A172 (cell line): ENCODE data around the genes CREB3L4 and HAX1.

DNA sequence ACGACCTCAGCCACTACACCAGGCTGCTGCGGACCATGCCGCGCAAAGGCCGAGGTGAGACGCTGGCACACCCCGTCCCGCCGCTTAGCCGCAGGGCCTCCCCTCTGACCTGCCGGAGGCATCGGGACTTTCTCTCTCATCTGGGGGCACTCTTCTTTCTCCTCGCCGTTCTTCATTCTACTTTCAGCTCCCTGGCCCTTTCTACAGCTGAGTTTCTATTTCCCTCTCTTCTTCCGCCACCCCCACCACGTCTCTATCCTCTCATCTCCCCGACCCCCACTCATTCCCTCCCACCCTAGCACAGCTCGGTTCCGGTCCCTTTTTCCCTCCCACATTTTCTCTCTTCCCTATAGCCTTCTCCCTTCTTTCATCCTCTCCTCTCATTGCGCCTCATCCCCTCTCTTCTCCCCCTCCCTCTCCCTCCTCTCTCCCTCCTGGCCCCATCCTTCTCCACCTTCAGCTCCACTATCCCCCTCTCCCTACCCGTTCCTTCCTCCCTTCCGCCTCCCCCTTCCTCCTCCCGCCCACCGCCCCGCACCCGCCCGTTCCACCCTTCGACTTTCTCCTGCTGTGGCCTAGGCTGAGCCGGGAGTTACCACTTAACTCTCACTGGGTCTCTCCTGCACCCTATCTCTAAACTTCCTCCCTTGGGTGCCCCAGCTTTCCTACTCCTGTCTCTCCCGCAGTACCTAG is 1.4 kb downstream of the NPR1 start:
- RAMPAGE, long total RNA = no peak

GRCh38 chr1:153683306-153683948 is 4.9 kb downstream of the NPR1 start:
- RAMPAGE, long total RNA = no peak

DNA sequence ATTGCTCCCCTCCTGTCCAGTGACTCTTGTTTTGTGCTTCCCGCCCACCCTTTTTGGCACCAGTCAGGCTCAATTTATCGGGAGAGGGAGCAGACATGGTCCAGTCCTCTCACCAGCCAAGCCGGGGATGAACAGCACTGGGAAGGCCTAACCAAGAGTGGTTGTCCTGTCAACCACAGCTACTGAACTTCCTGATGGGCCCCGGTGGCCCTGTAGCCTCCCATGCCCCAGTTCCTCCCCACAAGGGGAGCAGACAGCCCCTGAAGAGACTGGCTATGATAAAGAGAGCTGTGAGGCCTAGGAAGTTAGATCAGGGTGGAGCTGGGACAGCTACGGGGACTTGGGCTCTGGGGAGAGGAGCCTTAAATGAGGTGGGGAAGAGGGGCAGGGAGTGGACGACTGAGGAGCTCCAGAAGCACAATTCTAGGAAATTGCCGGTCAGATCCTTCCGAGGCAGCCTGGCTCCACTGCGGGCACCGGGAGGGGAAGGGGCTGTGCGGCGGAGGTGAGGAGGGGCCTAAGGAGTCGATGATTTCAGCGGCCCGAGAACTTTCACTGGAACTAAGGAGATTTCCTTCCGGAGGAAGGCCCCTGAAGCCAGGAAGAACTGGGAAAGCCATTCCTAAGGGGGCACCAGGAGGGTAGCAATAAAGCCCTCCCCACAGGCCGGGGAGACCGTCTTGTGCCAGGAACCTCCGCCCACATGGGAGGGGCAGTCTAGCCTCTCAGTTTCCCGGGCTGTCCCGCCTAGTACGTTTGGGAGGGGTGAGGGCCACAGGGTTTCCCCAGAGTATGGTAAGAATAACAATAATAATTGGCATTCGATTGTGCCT is 19.4 kb downstream of the NPR1 start:
- RAMPAGE, long total RNA = no peak

- RAMPAGE, long total RNA = no peak
Observed at GRCh38 chr1:153771140-153771595, 4.0 kb upstream of the SLC27A3 start.

- RAMPAGE, long total RNA = no peak
Observed at GRCh38 chr1:153771596-153772286, 3.5 kb upstream of the SLC27A3 start.

GRCh38 chr1:153780207-153780482 is 4.9 kb downstream of the SLC27A3 start:
- RAMPAGE, long total RNA = no peak

DNA sequence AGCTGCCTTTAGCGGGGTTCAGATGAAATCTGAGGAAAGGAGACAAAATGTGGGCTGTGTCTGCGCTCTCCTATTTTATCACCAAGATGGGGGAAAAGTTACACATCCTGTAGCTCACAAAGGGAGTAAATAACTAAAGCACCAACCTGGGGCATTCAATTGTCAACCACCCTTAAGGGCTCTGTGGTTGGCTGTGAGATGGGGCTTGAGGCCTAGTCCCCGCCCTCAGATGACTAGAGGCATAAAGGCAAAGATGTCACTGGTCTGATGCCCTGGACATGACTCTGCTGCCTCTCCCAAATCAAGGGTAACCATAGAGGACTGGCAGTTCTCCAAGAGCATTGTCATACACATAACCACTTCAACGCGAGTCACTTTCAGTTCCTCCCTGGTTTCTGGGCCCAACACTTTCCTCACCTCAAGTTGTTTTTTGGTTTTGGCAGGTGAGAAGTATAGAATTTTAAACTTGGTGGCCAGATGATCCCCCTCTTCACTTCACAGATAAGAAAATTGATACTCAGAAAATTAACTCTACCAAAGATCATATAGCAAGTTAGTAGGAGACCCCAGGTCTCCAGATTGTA is 30.1 kb downstream of the SLC27A3 start:
- RAMPAGE, long total RNA = no peak

GRCh38 chr1:153805817-153806072 is 30.5 kb downstream of the SLC27A3 start:
- RAMPAGE, long total RNA = no peak

DNA sequence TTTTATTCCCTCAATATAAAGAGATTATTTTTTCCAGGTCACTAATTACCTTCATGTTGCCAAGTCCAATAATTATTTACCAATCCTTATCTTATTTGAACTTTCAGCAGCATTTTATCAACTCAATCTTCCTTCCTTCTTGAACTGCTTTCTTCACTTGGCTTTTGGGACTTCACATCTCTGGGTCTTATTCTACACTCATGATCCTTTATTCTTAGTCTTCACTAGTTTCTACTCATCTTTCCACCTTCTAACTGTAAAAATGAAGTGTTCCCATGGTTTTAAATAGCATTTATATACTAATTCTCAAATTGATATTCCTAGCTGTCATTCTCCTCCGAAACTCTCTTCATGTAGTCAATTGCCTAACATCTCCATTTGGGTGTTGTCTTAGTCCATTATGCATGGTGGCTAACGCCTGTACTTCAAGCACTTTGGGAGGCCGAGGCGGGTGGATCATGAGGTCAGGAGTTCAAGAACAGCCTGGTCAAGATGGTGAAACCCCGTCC is 73.1 kb downstream of the SLC27A3 start:
- RAMPAGE, long total RNA = no peak

DNA sequence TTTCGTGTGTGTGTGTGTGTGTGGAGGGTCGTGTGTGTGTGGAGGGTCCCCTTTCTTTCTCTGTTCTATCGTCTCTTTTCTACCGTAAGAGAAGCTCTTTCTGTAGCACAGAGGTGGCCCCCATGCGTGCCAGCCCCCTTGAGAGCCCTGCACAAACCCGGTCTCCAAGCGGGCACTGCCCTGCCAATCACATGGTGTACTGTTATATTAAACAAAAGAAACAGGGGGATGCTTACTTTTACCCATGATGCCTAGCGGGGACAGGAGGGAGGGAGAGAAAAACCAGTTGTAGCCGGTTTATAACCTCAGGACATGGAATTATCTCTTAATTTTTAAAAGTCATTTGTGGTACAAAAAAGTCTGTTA is 41.0 kb downstream of the GATAD2B start:
- RAMPAGE, long total RNA = no peak

DNA sequence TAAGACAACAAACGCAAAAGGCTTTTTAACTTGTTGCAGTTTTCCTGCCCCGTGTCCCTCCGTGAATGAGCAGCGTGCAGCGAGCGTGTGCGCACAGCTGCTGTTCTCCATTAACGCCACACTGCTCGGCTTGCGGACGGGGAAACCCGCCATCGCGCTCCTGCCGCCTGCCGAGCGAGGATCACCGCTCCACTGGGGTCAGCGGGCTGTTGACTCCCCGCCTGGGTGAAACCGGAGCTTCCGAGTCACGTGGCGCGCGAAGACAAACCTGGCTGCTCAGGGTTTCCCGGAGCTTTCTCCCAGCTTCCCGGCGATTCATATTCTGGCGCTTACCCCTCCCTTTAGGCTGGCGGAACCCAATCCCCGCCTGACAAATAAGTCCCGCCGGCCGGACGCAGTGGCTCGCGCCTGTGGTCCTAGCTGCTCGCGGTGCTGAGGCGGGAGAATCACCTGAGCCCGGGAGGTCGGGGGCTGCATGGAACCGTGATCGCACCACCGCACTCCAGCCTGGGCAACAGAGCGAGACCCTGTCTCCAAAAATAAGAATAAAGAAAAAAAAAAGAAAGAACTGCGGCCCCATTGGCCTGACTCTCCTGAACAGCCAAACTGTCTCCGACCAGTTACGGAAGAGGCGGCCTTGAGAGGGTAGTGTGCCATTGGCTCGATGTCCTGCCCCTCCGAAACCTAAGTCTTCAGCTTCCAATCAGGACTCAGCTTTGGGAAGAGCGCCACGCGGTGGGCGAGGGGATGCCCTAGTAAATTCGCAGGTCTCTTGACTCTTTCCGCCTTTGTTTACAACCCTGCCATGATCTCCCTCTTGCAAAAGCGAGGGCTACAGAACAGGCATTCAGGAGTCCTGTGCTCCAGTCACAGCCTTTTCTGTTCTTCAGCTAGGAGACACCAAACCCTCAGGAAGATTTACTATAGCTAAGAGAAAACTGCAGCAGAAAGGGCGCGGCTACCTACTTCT is at the start of gene CREB3L4:
TSS of gene CREB3L4 (plus strand) at position 785 of the 970 bp plus-strand sequence.
- RAMPAGE, long total RNA = start-site peak on the plus strand centred at position 746 of the sequence, 80 bp wide, 36 and 32 reads in 2 replicates

GRCh38 chr1:153974373-153975209 is 2.9 kb downstream of the JTB start:
- RAMPAGE, long total RNA = no peak

DNA sequence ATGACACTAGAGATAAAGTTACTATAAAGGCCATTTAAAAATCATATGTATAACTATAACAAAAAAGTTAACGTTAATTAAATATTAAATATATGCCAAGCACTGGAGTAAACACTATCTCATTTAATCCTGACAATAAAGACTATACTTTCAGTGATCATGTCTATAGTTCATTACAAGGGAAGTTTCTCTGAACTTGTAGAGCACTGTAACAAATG is 75.2 kb downstream of the TPM3 start:
- RAMPAGE, long total RNA = no peak

GRCh38 chr1:154185815-154186640 is 5.9 kb downstream of the TPM3 start:
- RAMPAGE, long total RNA = no peak

- RAMPAGE, long total RNA = no peak
Observed at GRCh38 chr1:154219060-154219469, 1.3 kb downstream of the C1orf43 start.

DNA sequence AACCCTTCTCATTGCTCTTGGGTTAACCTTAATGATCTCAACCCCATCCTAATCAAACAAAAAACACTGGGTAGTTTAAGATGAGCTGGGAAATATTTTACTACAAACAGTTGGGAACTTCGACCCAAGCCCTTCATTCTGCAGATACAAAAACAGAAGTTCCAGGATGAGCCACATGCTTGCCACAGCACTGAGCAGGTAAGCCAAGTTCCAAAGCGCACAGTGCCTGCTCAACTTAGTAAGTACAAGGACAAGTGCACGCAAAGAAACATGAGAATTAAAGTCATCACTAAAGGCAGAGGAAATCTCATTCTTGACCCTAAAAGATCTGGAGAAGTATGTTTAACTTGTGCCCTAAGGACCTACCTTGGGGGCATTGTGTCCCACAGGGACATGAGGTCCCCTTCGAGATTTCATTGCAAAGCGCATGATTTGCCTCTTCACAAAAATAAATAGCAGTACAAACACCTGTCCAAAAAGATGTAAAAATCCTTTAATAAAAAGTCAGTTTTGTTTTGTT is 860 bp downstream of the C1orf43 start:
- RAMPAGE, long total RNA = no peak

DNA sequence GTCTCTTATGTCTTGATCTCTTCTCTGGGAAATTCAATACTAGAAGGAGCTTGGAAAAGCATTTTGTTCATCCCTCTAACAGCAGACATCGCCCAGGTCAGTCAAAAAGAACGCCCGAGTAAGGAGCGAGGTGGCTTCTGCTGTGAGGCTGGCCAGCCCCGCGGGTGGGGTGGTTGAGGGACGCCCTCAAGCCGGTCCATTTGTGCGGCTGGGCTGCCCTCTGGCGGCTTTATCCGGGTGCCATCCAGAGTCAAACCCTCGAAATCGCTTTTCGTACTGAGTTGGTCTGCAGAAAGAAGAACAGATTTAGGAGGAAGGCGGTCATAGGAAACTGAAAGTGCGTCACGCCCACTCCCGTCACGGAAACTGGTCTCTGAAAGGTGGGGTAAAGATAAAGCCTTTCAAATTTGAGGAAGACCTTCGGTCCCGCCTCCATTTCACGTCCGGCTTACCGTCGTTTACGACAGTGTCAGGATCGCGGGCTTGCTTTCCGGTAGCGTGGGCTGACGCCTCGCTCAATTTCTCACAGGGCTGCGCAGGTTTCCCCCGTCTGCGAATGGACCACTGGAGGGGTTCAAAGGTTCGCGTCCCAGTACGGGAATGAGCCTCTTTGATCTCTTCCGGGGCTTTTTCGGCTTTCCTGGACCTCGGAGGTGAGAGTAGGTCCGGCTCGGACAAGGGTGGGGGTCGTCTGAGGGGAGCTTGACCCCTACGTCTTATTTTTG is at the start of gene HAX1:
TSS of gene HAX1 (plus strand) at position 506 of the 725 bp plus-strand sequence.
- RAMPAGE, long total RNA = start-site peak on the plus strand centred at position 515 of the sequence, 70 bp wide, 1,647 and 2,949 reads in 2 replicates

DNA sequence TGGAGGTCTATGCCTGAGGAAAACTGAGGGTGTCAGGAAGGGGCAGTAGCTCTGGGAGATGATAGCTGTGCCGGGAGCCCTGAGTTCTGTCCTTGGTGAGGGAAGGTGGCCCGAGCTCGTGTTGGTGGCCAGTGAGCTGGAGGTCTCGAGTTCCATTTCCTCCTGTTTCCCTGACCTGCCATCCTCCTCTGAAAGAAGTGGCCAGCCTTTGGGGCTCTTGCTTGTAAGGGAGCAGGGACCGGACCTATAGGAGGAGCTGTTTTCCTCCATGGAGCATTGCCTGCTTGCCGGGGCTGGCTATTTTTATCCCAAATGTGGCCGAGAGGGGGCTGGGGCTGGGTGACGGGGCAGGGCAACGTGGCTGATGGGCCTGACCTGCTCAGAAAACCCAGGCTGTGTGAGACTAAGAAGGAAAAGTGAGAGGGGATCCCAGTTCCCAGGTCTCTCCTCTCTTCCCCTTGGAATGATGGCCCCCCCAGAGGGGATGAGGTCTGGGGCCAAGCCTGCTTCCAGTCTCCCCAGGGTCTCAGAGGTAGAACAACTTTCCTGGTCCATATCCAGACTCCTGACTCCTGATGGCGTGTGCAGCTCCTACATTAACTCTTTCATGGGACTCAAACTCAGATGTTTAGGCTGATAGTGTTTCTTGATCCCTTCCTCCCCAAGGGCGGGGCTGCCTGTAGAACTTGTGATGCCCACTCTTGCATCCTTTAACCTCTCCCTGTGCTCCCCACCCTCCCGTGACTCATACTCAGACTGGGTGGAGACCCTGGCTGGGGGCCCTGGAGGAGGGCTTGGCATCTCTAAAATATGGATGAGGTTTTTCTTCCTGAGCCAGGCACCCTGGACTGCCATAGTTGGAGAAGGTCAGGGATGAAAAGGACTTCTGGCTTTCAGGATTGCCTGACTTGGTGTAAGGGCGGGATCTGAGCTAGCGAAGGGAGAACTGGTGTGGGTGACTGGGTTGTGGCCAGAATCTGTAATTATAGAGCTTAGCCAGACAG is 1.1 kb downstream of the ATP8B2 start:
- RAMPAGE, long total RNA = no peak

DNA sequence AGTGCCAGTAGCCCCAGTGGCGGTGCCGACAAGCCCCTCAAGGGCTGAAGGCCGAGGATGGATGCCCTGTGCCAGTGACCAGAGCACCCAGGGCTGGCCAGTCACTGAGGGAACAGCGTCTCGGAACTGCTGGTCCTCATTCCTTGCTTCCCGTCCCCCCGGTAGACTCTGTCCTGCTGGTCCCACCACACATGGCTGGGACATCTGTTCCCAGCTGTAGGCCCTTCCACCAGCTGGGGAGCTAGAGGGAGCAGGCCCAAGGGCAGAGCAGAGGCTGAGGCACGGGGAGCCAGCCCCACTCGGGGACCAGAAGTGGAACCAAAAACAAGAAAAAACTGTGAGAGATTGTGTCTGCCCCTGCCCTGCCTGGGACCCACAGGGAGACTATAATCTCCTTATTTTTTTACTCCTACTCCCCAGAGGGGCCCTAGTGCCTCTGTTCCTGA is 23.8 kb downstream of the ATP8B2 start:
- RAMPAGE, long total RNA = no peak

DNA sequence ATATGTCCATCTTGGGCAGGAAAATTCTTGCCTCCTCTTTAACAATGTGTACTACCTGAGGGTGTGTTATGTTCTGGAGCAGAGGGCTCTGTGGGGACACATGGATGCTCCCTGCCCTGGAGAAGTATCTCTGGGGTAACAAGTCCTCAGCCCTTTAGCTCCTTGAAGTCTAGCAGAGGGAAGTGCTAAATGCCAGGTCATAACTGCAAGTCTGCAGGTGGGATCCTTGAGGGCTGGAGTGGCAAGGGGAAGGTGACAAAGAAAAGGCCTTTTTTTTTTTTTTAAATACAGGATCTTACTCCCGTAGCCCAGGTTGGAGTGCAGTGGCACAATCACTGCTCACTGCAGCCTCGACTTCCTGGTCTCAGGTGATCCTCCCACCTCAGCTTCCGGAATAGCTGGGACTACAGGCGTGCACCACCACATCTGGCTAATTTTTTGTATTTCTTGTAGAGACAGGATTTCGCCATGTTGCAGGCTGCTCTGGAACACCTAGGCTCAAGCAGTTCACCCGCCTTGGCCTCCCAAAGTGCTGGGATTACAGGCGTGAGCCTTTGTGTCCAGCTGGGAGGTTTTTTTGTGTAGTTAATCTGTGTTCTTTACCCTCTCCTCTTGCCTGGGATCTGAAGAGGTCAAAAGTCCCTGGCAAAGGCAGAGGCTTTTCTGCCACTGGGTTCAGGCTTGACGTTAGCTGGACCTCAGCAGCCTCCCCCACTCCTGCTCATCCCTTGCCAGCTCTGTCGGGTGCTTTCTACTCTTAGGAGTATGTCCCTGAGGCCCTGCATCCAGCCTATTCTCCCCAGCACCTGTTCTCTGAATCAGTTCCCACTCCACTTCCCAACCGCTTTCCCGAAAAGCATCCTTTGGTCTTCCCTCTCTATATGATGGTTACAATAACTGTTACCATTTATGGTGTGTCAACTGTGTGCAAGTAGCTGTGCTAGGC is 5.1 kb downstream of the IL6R start:
- RAMPAGE, long total RNA = no peak